ENCODE measurements around the genes SFTPA1, NUTM2B, TSPAN14 and SH2D4B.

DNA sequence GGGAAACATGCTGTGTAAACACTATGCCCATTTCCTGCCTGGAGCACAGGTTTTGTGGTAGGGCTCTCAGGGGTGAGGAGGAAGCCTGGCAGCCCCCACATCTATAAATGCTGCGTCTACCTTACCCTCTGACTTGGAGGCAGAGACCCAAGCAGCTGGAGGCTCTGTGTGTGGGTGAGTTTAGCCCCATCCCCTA lies at the start of gene SFTPA1:
SFTPA1 (plus strand) TSS at position 131 of the 196 bp plus-strand sequence.
- RRBS = no CpG with 5 or more reads among the region's 1 CpG

DNA sequence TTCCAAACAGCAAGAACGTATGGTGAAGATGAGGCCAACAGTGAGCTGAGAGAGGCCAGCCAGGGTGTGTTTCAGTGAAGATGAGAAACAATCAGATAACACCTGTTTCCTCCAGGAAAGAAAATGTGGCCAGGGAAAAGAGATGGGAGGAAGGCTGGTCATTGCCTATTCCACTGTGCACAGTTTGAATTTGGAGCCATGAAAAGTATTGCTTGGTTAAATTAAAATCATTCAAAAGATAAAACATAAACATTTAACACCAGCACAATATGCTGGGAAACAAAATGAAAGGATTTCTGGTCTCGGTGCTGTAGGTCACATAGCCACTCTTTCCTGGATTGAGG lies at the start of gene NUTM2B:
NUTM2B (plus strand) TSS at position 291 of the 344 bp plus-strand sequence.
- RRBS = no CpG with 5 or more reads among the region's 2 CpGs

- RRBS = no CpG with 5 or more reads among the region's 53 CpGs
Measured at GRCh38 chr10:79825371-79826093, 1.0 kb upstream of the NUTM2E start.

DNA sequence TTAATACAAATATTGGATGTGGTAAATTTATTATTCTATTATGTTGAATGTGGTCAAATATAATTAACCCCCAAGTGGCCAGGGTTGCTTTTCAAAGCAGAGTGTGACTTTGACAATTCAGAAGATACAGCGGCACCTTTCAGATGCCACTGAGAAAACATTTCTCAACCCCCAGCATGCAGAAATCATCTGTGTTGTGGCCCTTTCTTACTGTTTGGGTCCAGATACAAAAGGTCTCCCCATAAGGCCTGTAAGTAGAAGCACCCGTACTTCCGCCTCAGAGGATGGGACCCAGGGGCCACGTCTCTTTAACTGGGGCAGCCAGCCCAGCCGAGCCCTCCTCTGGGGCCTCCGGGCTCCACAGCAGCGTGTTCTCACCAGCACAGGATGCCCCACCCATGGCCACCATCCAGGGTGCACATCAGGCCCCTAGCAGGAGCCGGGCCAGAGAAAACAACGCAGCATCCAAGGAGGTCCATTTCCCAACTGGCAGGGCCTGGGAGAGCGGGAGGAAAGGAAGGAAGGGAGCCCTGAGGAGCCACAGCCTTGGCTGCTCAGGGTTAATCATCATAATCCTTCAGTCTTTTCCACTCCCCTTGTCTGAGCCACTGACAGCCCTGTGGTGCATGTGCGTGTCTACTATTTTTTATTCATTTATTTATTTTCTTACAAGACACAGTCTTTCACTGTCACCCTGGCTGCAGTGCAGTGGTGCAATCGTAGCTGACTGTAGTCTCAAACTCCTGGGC lies 3.5 kb downstream of the PLAC9 start:
- RRBS = 60% methylated on average over 3 of the region's 12 CpGs

DNA sequence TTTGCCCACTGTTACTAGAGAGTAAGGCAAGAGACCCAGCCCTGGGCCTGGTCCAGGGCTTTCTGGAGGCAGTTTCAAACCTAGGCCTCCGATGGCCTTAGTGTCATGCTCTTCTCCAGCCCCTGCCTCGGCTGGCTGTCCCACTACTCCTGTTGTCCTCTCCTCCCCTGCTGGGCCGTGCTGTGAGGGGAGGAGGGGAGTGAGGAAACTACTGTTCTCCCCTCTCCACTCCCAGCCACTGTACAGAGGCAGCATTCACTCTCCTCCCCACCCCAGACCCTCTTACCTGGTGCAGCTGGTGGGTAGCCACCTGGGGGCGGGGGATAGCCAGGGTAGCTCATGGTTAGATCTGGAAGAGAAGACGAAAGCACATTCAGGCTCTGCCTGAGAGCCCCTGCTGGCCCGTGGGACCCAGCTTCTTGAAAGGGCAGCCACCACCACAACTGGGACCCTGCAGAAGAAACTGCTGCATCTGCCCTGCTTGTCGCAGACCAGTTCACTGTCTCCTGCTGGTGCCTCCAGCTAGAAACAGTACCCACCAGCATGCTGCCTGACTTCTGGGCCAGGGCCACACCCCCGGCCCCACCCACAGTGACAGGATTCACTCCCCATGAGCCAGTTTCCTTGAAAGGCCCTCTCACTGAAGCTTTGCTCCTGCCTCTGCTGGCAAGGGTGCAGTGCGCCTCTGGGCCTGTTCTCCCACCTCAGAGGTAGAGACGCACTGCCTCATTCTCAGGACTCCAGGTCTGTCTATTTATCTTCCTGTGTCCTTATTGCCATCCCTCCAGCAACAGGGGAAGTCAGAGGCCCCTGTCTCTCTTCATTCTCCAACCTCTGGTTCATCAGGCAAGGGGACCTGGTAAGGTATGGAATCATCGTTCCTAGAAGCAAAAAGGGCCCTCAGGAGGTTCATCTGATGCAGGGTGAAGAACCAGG lies 32.5 kb downstream of the ANXA11 start:
- RRBS = no CpG with 5 or more reads among the region's 11 CpGs

DNA sequence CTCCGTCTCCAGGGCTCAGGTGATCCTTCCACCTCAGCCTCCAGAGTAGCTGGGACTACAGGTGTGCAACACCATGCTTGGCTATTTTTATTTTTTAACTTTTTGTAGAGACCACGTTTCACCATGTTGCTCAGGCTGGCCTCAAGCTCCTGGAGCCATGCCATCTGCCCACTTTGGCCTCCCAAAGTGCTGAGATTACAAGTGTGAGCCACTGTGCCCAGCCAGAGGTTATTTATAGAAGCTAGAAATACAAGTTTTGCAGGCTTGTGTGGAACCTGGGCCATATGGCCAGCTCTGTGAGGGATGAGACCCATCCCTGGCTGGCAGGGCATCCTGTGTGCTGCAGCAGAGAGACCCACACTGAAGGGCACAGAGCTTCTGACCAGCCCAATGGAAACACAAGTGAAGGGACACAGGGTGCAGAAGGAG lies 35.6 kb downstream of the MAT1A start:
- RRBS = no CpG with 5 or more reads among the region's 2 CpGs

GRCh38 chr10:80288648-80289112 lies 778 bp downstream of the MAT1A start:
- RRBS = no CpG with 5 or more reads among the region's 4 CpGs

- RRBS = no CpG with 5 or more reads among the region's 1 CpG
Measured at GRCh38 chr10:80324084-80324443, 32.5 kb downstream of the DYDC1 start.

GRCh38 chr10:80357375-80357599 lies 706 bp downstream of the DYDC2 start:
- RRBS = no CpG with 5 or more reads among the region's 4 CpGs

- RRBS = no CpG with 5 or more reads among the region's 6 CpGs
Measured at GRCh38 chr10:80410097-80410730, 1.9 kb downstream of the PRXL2A start.

DNA sequence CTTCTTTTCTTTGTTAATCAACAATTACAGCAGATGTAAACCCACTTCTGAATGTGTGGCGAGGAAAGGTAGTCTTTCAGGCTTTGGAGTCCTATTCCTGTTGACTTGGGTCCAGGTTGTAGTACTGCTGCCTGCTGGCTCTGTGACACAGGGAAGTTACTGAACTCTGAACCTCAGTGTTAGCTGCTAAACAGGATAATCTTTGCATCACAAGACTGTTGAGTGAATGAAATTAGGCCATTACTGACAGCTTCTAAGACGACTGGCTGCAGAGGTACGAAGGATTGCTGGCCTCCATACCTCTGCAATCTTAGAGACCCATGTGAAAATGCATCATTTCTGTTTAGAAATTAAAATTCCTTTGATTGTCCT lies 6.2 kb downstream of the PRXL2A start:
- RRBS = no CpG with 5 or more reads among the region's 3 CpGs

DNA sequence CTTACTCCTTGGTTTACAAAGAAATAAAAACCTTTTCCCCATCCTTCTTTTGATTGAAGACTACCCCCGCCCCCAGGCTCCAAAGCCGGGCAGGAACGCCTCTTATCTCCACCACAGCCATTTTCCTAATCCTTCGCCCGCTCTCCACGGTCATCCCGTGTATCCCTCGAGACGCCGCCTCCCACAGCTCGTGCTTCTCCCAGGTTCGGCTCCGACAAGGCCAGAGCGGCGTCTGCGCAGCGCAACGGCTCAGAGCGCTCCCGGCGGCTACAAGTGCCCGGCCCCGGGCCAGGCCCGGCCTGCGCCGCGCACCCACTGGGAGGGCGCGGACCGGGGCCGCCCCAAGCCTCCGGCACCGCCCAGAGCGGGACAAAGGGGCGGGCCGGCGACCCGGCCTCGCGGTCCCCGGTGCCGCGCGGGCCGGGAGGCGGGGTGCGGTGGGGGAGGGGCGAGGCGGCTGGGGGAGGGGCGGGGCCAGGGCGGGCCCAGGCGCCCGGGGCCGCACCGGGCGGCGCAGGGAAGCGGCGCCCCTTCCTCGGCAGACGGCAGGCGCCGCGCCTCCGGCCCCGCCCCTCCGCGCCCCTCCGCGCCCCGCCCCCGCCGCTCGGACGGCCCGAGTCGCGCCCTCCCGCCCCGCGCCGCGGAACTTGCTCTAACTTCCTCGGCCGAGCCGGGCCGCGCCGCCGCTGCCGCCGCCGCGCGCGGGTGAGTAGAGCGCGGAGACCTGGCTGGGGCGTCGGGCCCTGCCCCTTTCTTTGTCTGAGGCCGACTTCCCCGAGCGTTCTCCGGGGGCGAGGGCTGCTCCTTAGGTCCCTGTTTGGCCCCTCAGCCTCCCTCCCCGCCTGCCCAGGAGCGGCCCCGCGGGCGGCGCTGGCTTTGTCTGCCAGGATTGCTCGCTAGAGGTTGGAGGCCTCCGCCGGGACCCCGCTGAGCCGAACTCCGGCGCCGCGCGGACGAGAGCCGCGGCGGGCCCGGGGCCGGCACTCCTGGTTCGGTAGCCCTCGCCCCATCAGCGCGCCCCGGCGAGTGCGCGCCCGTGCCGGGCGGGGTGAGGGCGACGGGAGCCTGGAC lies at the start of gene TSPAN14:
TSPAN14 (plus strand) TSS at position 644 of the 1,071 bp plus-strand sequence.
- RRBS = 2% methylated on average over 33 of the region's 140 CpGs

GRCh38 chr10:80454738-80454865 lies 492 bp downstream of the TSPAN14 start:
- RRBS = no CpG with 5 or more reads among the region's 10 CpGs

GRCh38 chr10:80473584-80474609 lies 19.8 kb downstream of the TSPAN14 start:
- RRBS = no CpG with 5 or more reads among the region's 10 CpGs

DNA sequence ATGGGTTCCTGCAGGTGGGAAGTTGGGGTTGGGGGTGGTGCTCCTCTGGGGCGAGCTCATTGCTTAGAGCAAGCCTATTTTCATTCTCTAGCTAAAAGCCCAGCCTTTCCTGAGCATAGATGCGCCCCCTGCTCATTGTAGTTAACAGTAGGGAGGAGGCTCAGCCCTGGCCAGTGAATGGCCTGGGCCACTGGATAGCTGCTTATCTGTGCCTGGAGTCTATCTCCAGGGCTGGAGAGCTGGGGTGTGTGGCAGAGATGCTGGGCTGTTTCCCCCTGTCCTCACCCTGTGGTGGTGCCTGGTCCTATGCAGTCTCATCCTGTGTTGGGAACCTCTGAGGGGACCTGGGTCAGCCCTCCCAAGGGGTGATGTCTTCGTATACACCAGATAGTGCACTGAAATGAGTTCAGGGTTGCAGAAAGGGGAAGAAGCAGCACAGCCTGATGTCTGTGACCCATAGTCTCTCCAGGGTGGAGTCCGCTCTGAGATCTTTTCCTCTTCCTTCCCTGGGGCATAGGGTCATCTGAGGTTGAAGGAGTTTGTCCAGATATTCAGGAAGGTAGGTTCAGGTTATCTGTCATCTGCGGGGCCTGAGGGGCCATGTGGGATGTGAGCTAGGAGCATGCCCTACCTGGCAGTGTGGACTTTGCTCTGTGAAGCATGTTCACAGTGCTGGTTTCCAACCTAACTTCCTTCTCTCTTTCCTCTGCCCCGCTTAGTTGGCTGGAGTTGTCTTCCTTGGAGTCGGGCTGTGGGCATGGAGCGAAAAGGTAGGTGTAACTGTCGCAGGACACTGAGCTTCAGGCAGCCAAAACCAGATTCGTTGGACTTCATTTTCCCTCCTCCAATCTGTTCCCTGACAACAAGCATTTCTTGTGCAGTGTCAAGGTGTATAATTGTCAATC lies 33.4 kb upstream of the SH2D4B start:
- RRBS = no CpG with 5 or more reads among the region's 10 CpGs

- RRBS = no CpG with 5 or more reads among the region's 24 CpGs
Measured at GRCh38 chr10:80518147-80519349, 19.2 kb upstream of the SH2D4B start.

GRCh38 chr10:80537521-80537961 lies at the start of gene SH2D4B:
TSS of gene SH2D4B (plus strand) at chr10:80537902.
- RRBS = no CpG with 5 or more reads among the region's 5 CpGs

GRCh38 chr10:80896859-80897465 lies 359.3 kb downstream of the SH2D4B start:
- RRBS = no CpG with 5 or more reads among the region's 8 CpGs

DNA sequence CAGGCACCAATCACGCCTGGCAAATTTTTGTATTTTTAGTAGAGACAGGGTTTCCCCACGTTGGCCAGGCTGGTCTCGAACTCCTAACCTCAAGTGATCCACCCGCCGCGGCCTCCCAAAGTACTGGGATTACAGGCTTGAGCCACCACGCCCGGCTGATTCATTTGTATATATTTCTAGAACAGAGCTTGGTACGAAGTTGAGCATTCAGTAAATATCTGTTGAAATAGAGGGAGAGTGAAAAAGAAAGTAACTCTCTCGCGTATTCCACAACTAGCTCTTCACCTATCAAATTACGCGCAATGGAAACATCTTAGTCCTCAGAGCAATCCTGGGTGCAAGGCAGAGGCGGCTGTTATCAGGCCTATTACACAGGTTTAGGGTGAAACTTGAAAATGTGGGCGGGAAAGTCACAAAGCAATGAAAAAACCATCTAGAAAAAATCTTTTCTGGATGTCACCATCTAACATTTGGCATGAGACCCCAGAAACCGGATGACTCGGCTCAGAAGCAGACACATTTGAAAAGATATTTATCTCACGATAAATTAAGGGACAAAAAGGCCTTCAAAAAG lies 627 bp upstream of the GHITM start:
- RRBS = no CpG with 5 or more reads among the region's 18 CpGs

DNA sequence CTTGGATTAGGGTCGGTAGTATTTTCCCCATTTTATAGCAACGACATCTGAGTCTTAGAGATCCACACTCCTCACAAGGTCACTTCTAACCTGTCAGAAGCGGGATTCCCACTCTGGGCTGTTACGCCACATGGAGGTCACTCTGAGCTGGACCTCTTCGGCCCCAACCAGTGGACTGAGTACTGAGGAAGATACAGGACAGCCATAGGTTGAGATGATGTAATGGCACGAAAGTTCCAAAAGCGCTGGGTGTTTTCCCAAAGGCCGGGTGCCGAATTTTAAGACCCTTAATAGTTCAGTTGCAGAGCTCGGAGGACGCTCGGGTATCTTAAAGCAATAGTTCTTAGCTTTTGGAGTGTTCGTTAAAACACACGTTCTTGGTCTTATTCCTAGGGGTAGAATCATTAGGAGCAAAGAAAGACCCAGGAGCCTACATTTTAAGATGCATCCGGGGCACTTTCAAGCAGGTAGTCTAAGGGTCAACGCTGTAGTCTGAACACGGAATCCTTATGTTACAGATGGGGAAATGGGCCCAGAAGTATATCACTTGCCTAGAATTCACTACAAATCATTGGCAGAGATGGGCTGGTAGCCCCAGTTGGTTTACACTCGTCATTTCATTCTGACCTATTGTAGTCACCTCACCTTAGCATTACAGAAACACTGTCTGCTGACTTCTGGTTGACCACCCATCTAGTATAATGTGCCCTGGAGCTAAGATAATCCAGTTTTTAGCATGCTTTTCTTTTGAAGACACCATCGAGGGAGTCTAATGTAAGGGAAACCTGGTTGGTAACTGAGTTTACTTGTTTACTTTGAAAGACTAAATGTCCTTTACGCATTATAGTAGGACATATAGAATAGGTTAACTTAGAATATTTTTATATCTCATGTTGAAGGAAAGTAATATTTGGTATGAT lies 974 bp downstream of the GHITM start:
- RRBS = no CpG with 5 or more reads among the region's 20 CpGs